HTR-8/SVneo (cell line): Measurements from ENCODE around the gene MTARC1.

- RRBS, result no CpG with 5 or more reads among the region's 4 CpGs
Measured at GRCh38 chr1:219088716-219089432, 84.8 kb upstream of the LYPLAL1 start.

GRCh38 chr1:219403792-219404335, 209.0 kb downstream of the ZC3H11B start:
- RRBS, result no CpG with 5 or more reads among the region's 4 CpGs

- RRBS, result no CpG with 5 or more reads among the region's 1 CpG
Measured at GRCh38 chr1:219488149-219488593, 124.7 kb downstream of the ZC3H11B start.

- RRBS, result no CpG with 5 or more reads among the region's 2 CpGs
Measured at GRCh38 chr1:219741303-219741715, 128.4 kb upstream of the ZC3H11B start.

- RRBS, result no CpG with 5 or more reads among the region's 5 CpGs
Measured at GRCh38 chr1:219757792-219758162, 144.9 kb upstream of the ZC3H11B start.

DNA sequence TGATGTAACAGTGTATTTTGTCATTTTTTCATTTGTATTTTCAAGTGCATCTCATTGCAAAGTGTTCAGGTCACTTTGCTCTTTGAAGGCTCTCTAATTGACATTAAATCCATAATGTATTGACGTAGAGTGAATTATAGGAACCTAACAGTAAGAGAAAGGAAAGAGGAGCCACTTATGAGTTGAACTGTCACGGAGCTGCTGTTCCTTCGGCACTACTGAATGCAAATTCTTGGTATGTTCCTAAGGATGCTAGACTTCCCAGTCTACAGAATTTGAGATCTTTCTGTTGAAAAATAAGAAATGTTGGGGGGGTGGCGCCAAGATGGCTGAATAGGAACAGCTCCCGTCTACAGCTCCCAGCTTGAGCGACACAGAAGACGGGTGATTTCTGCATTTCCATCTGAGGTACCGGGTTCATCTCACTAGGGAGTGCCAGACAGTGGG, 89.3 kb downstream of the SLC30A10 start:
- RRBS, result no CpG with 5 or more reads among the region's 8 CpGs

DNA sequence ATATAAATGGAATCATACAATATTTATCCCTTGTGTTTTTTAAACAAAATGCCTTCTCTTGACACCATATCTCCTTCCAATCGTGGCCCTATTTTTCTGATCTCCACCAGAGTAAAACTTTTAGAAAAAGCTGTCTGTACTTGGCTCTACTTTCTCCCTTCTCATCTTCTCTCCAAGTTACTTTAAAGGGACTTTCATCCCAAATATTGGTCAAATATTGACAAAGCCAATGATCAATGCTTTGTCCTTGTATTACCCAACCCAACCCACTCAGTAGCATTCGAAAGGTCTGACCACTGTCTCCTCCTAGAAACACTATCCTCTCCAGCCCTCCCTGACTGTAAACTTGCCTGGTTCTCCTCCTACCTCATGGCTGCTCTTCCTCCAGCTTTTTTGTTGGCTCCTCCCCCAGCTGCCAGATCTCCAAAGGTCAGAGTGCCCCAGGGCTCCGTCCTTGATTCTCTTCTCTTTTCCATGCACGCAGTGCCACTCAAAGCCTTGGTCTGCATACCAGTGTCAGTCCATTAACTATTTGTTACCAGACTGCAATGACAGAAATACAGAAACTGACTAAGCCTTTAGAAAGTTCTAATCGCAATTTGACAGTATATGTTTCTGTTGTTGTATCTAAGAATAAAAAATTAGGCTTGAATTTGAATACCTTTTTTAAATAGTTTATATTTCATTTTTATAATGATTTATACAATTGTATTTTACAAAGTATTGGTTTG, 44.4 kb downstream of the SLC30A10 start:
- RRBS, result no CpG with 5 or more reads among the region's 5 CpGs

- RRBS, result no CpG with 5 or more reads among the region's 10 CpGs
Measured at GRCh38 chr1:220762715-220763251, 14.7 kb downstream of the MTARC2 start.

DNA sequence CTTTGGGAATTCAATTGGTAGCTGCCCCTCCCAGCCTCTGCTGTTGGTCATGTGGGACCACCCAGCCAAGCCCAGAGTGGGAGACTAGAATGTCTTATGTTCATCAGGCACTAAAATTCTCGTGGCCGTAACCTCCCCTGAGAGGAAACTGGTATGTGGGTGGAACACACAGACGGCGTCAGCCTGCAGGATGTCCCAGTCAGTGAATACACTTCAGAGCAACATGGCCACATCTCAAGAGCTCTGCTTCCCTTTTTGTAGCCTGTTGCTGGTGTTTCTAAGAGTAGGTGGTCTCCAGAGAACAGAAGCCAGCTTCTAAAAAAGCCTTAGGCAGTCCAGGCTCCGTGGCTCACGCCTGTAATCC, 16.0 kb upstream of the MTARC1 start:
- RRBS, result no CpG with 5 or more reads among the region's 6 CpGs

- RRBS, result no CpG with 5 or more reads among the region's 4 CpGs
Measured at GRCh38 chr1:220781660-220782287, 4.9 kb upstream of the MTARC1 start.

GRCh38 chr1:220783916-220784385, 2.8 kb upstream of the MTARC1 start:
- RRBS, result no CpG with 5 or more reads among the region's 3 CpGs

- RRBS, result 97% methylated on average over 13 of the region's 28 CpGs
Measured at GRCh38 chr1:220785850-220786640, 668 bp upstream of the MTARC1 start.

DNA sequence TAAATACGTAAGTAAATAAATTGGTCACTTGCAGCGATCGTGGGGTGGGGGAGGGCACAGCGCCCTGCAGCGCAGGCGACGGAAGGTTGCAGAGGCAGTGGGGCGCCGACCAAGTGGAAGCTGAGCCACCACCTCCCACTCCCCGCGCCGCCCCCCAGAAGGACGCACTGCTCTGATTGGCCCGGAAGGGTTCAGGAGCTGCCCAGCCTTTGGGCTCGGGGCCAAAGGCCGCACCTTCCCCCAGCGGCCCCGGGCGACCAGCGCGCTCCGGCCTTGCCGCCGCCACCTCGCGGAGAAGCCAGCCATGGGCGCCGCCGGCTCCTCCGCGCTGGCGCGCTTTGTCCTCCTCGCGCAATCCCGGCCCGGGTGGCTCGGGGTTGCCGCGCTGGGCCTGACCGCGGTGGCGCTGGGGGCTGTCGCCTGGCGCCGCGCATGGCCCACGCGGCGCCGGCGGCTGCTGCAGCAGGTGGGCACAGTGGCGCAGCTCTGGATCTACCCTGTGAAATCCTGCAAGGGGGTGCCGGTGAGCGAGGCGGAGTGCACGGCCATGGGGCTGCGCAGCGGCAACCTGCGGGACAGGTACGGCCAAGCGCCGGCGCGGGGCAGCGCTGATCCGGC, at the start of gene MTARC1:
TSS of gene MTARC1 (plus strand) at position 273 of the 618 bp plus-strand sequence.
- RRBS, result 34% methylated on average over 37 of the region's 67 CpGs

- RRBS, result no CpG with 5 or more reads among the region's 10 CpGs
Measured at GRCh38 chr1:220788737-220789357, 2.1 kb downstream of the MTARC1 start.

GRCh38 chr1:221098214-221098875, 219.1 kb downstream of the HLX start:
- RRBS, result no CpG with 5 or more reads among the region's 7 CpGs

DNA sequence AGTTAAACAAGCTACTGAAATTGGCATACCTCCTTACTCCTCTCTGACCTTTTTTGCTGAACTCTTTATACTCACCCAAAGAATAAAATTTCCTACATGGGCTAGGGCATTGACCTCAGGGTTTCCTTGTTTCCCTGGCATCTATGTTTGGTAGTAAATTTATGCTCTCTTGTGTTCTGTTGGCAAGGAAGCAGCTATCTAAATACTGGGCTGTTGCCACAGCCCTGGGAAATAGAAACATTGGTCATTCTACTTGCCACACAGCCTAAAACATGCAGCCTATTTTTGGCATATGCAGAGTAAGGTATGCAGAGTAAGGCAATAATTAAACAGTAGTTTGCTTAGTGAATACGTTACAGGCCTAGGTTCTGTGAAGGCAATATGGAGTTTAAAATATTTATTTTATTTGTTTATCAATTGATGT, 351.4 kb downstream of the HLX start:
- RRBS, result no CpG with 5 or more reads among the region's 1 CpG

GRCh38 chr1:221394350-221394737, 347.5 kb downstream of the DUSP10 start:
- RRBS, result no CpG with 5 or more reads among the region's 3 CpGs

GRCh38 chr1:221837777-221838339, 96.0 kb upstream of the DUSP10 start:
- RRBS, result no CpG with 5 or more reads among the region's 9 CpGs

- RRBS, result no CpG with 5 or more reads among the region's 1 CpG
Measured at GRCh38 chr1:221840552-221841039, 98.7 kb upstream of the DUSP10 start.